Heart left ventricle (tissue), 7 donors: Measurements from ENCODE around the gene COPS9.

GRCh38 chr2:239387739-239388117 lies 13.1 kb downstream of the HDAC4 start:
- PRO-cap, 6 experiments, result no peak in any of the 6 experiments
- RAMPAGE, long total RNA, 2 experiments, result no peak in any of the 2 experiments
- RRBS, result no CpG with 5 or more reads among the region's 17 CpGs

DNA sequence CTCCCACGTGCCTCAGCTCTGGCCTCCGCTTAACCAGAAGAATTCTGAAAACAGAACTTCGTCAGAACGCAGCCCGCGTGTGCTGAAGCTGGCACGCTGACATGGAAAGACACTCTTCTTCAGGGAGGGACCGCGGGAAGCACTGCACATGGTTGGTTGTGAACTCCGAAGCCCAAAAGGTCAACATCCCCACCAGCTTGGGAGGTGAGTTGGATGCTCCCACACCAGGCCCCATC lies 9.1 kb downstream of the HDAC4 start:
- PRO-cap, 6 experiments, result no peak in any of the 6 experiments
- RAMPAGE, long total RNA, 2 experiments, result no peak in any of the 2 experiments
- RRBS, result no CpG with 5 or more reads among the region's 10 CpGs

DNA sequence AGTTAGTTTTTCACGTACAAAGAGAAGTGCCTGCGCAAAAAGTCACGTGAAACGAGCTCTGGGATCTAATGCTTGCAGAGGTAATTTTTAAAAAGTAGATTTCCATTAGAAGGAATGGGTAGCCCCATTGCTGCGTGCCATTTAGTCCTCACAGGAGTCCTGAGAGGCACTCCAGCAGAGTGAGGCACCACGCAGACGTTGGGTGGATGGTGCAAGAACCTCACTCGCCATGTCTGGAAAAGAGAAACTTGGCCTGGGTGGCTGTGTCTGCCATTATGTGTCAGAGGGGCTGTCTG lies 1.8 kb upstream of the HDAC4 start:
- PRO-cap, 6 experiments, result no peak in any of the 6 experiments
- RAMPAGE, long total RNA, 2 experiments, result no peak in any of the 2 experiments
- RRBS, result no CpG with 5 or more reads among the region's 8 CpGs

DNA sequence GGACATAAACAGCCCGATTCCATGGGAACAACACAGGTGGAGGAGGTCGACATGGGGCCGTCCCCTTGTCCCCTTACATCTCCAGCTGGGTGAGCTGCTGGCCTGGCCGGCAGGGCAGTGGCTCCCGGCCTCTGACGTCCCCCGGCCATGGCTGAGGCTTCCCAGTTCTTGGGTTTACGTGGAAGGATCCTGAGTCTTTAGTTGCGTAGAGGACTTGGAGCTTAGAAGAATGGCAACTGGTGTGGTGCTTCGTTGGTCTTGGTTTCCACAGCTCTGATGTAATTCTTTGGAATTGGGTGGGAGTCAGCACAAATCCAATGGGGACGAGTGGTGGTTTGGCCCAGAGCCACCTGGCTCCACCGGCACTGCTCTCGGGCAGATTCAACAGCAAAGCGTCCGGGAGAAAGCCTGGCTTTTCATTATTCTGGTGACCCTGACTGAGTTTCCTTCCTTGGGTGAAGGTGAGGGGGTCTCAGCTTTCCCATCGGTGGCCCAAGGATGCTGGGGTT lies 98.4 kb upstream of the HDAC4 start:
- PRO-cap, 6 experiments, result no peak in any of the 6 experiments
- RAMPAGE, long total RNA, 2 experiments, result no peak in any of the 2 experiments
- RRBS, result 13% methylated on average over 3 of the region's 16 CpGs

DNA sequence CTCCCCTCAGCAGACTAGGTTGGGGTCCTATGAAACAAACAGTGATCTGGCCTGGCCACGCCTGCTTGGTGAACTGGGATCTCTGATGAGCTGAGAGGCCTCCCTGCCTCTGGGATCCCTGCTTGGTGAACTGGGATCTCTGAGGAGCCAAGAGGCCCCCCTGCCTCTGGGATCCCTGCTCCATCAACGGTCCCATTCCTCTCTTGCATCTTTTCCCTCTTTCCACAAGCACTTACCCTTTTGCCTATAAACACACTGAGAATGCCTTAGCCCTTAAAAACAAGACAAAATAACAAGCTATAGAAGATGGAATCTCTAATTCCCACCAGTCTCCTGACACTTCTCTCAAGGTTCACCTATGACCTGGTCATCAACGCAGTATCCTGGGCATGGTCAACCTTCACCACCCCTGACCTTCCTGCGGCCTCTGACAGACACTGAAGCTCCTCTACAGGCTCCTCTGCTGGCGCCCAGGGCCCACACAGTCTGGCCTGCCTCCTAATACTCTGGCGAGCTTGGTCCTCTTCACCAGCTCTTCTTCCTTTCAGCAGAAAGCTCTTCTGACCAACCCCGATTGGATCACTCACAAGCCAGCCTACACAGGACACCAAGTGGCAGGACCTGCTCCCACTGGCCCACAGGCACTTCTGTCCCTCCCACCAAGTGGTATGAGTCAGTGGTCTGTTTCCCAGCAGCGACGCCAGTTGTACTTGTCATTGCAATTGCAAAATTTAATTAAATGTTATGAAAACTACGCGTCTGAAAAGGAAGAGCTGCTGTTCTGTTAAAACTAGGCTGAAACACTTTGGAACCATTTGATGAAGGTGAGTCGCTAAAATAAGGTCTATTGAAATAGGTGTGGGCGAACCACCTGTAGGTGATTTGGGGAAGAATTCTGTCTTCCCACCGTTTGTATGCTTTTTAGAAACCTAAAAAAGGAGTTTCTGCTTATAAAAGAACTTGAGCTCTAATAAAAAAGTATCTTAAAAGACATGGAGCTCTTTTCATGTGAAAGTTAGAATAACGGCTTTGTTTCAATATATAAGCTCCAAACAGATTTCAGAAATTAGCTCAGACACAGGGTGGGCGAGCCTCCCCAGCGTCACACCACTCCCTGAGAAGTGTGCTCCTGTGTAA lies 46.8 kb downstream of the NDUFA10 start:
- PRO-cap, 6 experiments, result no peak in any of the 6 experiments
- RAMPAGE, long total RNA, 2 experiments, result no peak in any of the 2 experiments
- RRBS, result no CpG with 5 or more reads among the region's 17 CpGs

GRCh38 chr2:239997958-239998417 lies 27.2 kb downstream of the NDUFA10 start:
- PRO-cap, 6 experiments, result no peak in any of the 6 experiments
- RAMPAGE, long total RNA, 2 experiments, result no peak in any of the 2 experiments
- RRBS, result no CpG with 5 or more reads among the region's 5 CpGs

DNA sequence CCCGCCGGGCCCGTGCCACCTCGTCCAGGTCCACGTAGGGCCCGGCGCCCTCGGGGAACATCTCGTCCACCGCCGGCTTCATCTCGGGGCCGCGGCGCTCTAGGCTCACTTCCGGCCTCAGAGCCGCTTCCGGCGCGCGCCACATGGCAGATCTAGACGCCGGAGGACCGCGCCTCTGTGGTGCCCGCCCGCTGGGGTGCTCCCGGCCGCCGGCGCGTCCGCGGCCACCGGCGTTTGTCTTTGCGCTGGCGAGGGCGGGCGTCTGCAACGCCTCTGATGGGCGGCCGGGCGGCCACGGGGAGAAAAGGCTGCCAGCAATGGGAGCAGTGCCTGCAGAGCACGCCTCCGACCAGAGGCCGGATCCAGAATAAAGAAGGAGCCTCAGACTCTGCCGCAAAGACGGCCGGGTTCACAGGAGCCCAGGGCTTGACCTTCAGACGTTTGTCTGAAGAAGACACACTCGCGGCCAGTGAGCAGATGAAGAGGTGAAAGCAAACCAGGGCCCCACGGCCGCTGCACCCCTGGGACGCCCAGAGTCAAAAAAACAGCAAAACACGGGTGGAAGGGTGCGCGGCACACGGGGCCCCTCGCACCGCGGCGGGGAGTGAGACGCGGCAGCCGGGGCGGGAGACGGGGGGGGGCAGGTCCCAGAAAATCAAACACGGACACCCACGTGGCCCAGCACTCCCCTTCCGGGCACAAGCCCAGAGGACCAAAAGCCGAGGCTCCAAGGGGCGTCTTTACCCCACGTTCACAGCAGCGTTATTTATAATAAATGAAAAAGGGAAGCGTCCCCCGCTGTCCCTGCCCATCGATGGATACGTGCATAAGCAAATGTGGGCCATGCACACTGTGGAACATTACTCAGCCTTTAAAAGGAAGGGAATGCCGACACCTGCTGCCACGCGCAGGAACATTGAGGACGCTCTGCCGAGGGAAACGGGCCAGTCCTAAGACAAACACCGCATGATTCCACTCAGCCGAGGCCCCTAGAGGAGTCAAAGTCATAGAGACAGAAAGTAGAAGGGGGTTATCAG lies at the start of gene COPS9:
TSS of gene COPS9 (minus strand) at position 103 of the 1,037 bp plus-strand sequence.
- PRO-cap, 6 experiments, result peak in 6 of 6 experiments; most common plus-strand start position 191 of the sequence (in 2); most common minus-strand start position 101 of the sequence (in 6)
- RAMPAGE, long total RNA, 2 experiments, result start-site peak on the minus strand in 2 of 2 experiments, centred at positions 92 to 93 of the sequence, 575 to 1,219 reads per replicate
- RRBS, result 2% methylated on average over 37 of the region's 89 CpGs

DNA sequence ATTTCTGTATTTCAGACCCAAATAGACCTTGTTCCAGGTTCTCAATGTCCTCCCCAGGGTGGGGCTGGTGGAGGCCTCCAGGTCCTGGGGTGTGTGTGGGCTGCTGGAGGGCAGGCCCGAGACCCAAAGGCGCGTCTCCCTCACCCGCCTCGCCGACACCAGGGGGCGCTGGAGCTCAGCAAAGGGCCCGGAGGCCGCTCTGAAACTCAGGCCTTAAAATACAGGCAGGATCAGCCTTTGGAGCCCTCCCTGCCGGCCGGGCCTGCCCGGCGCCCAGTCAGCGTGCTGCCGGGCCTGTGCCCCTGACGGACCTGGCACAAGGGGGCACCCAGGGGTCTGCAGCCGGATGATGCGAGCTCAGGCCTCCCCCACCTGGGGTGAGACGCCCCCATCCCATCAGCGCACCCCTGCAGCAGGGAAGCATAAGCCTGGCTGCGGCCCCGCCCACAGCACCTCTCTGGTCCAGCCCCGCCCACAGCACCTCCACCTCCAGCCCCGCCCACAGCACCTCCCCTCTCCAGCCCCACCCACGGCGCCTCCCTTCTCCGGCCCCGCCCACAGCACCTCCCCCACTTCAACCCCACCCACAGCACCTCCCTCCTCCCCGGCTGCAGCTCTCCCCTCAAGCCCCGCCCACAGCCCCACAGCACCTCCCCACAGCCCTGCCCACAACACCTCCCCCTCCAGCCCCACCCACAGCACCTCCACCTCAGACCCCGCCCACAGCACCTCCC lies 92.6 kb upstream of the OTOS start:
- PRO-cap, 6 experiments, result peak in 5 of 6 experiments; most common minus-strand start position 424 of the sequence (in 5)
- RAMPAGE, long total RNA, 2 experiments, result no peak in any of the 2 experiments
- RRBS, result 4% methylated on average over 9 of the region's 31 CpGs

DNA sequence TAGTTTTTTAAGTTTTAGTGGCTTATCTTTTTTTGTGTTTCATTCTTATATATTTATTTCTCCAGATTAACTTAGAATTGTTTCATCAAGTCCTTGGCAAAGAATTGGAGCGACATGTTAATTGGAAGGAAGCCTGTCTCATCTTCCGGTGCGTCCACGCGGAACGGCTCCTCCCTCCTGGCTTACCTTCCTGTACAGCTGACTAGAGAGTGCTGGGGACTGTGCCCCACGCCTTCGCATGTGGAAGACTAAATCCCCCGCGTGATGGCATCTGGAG lies 103.9 kb upstream of the OTOS start:
- PRO-cap, 6 experiments, result no peak in any of the 6 experiments
- RAMPAGE, long total RNA, 2 experiments, result no peak in any of the 2 experiments
- RRBS, result no CpG with 5 or more reads among the region's 10 CpGs

DNA sequence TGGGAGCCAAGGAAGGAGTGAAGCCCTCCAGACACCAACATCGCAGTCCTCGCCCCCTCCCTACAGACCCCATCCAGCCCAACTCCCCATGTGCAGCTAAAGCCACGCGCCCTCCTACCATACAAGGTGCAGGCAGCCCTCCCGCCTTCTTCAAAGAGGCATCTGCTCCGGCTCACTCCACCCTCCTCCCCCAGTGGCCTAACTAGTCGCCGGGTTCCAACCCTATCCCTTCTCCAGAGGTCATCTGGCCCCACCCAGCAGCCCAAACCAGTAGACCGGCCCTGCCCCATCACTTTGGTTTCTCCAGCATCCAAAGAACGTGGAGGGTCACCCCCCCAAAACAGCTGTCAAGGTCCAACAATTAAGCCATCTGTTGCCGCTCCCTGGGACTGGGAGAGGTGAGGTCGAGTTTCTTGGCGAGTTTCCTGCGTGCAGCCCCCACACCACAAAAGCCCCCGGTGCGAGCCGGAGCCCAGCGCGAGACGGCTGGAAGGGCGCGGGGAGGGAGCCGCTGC lies 817 bp upstream of the GPC1 start:
- PRO-cap, 6 experiments, result peak in 5 of 6 experiments; most common plus-strand start position 265 of the sequence (in 1); most common minus-strand start position 195 of the sequence (in 5)
- RAMPAGE, long total RNA, 2 experiments, result no peak in any of the 2 experiments
- RRBS, result 2% methylated on average over 9 of the region's 23 CpGs

GRCh38 chr2:240450939-240451572 lies 15.6 kb downstream of the GPC1 start:
- PRO-cap, 6 experiments, result no peak in any of the 6 experiments
- RAMPAGE, long total RNA, 2 experiments, result no peak in any of the 2 experiments
- RRBS, result no CpG with 5 or more reads among the region's 16 CpGs

- PRO-cap, 6 experiments, result no peak in any of the 6 experiments
- RAMPAGE, long total RNA, 2 experiments, result no peak in any of the 2 experiments
- RRBS, result no CpG with 5 or more reads among the region's 14 CpGs
These were observed 31.2 kb downstream of the GPC1 start for GRCh38 chr2:240466599-240467034.

- PRO-cap, 6 experiments, result no peak in any of the 6 experiments
- RAMPAGE, long total RNA, 2 experiments, result no peak in any of the 2 experiments
- RRBS, result no CpG with 5 or more reads among the region's 31 CpGs
These were observed 31.9 kb downstream of the GPC1 start for GRCh38 chr2:240467035-240468104.

DNA sequence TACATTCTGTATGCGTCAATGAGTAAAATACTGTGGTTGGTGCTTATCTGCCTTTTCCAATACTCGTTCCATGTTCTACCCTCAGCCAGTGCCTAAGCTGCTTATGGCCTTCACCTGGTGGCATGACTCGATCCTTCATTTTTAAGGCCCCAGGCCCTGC lies 3.2 kb upstream of the RNPEPL1 start:
- PRO-cap, 6 experiments, result no peak in any of the 6 experiments
- RAMPAGE, long total RNA, 2 experiments, result no peak in any of the 2 experiments
- RRBS, result no CpG with 5 or more reads among the region's 3 CpGs

GRCh38 chr2:240567014-240567454 lies 1.2 kb upstream of the RNPEPL1 start:
- PRO-cap, 6 experiments, result no peak in any of the 6 experiments
- RAMPAGE, long total RNA, 2 experiments, result no peak in any of the 2 experiments
- RRBS, result no CpG with 5 or more reads among the region's 17 CpGs

DNA sequence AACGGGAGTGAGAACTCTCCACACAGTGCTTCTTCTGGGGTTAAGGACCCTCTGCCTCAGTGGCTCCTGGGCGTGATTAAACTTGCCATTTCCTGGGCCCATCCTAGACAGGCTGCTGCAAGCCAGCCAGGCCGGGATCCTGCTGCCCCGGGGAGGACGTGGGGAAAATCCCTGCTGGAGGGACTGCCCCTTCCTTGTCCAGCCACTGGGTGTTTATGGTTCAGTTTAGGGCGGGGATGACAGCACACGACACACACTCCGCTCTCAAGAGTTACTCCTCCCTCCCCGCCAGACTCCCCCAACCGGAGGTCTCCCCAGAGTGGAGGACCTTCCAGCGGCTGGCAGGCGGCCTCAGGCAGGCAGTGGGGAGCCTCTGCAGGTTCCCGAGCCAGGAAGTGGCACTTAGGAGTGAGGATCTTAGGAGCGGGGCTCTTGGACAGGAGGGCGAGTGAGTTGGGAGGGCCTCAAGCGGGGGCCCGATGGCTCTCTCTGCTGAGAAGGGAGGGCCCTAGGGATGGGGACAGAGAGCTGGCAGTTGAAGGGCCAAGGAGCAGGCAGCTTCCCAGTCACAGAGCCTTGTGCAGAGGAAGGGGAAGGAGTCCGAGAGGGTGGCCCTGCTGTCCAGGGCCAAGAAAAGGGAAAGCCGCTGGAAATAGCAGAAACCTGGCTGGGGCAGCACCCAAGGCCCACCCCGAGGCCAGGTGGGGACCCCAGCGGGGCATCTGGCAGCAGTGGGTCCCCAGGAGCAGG lies 5.7 kb upstream of the GPR35 start:
- PRO-cap, 6 experiments, result no peak in any of the 6 experiments
- RAMPAGE, long total RNA, 2 experiments, result no peak in any of the 2 experiments
- RRBS, result no CpG with 5 or more reads among the region's 21 CpGs

DNA sequence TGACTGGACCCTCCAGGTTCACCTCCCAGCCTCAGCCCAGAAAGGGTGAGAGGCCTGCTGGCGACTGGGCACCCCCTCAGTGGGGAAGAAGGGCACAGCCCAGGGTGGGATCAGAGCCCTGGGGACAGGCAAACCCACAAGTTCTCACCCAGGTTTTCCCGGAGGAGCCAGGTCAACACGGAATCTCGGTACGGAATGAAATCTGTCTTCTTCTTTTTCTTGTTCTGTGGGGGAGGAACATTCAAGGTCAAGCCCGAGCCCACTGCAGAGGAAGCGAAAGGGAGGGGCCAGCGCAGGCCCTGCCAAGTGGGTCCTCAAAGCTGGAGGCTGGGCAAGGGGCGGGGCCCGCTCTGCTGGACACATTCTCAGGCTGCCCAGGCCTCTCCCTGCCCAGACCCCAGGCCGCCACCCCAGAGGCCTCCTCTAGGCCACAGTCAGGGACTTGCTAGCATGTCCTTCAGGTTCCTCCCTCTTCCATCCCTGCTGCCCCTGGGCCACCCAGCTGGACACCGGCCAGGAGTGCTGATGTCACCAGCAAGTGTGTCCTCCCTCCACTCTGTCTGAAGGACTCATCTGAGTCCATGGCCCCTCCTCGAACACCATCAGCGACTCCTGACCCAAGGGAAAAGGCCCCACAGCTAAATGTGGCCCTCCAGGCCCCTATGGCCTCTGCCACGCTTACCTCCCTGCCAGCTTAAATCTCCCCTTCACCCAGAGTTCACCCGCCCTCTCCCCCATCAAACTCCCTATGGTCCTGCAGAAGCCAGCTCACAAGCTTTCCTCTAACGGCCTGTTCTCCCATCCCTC lies 44.1 kb downstream of the KIF1A start:
- PRO-cap, 6 experiments, result no peak in any of the 6 experiments
- RAMPAGE, long total RNA, 2 experiments, result no peak in any of the 2 experiments
- RRBS, result no CpG with 5 or more reads among the region's 17 CpGs

- PRO-cap, 6 experiments, result no peak in any of the 6 experiments
- RAMPAGE, long total RNA, 2 experiments, result no peak in any of the 2 experiments
- RRBS, result no CpG with 5 or more reads among the region's 14 CpGs
These were observed 27.8 kb downstream of the KIF1A start for GRCh38 chr2:240792177-240792701.

DNA sequence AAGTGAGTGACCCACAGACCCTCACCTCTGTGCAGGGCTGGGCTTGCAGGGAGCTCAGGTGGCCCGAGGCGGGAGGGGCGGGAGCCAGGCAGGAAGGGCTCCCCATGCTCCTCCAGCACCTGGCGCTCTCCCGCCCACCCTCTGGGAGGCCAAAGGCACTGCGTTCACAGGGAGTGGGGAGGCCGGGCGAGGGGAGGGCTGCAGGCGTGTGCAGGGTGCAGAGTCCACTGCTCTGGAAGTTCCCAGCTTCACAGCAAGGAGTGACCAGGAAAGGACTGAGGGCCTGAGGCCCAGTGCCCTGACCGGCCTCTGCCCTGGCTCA lies 5.4 kb downstream of the AGXT start:
- PRO-cap, 6 experiments, result no peak in any of the 6 experiments
- RAMPAGE, long total RNA, 2 experiments, result no peak in any of the 2 experiments
- RRBS, result no CpG with 5 or more reads among the region's 10 CpGs

- PRO-cap, 6 experiments, result no peak in any of the 6 experiments
- RAMPAGE, long total RNA, 2 experiments, result no peak in any of the 2 experiments
- RRBS, result no CpG with 5 or more reads among the region's 8 CpGs
These were observed 3.9 kb downstream of the MAB21L4 start for GRCh38 chr2:240891926-240892542.